Choroid plexus epithelial cell (primary cell): Measurements from ENCODE around the genes VPS39 and STARD9.

DNA sequence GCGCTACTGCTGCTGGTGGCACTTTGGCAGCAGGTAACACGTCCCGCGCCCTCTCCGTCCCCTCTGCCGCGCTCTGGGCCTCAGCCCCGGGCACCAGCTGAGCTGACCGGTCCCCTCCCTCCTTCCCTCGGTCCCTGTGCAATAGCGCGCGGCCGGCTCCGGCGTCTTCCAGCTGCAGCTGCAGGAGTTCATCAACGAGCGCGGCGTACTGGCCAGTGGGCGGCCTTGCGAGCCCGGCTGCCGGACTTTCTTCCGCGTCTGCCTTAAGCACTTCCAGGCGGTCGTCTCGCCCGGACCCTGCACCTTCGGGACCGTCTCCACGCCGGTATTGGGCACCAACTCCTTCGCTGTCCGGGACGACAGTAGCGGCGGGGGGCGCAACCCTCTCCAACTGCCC, 560 bp downstream of the DLL4 start:
- RRBS: 4% methylated on average over 27 of the region's 40 CpGs

- RRBS: 1% methylated on average over 5 of the region's 54 CpGs
These were observed 1.3 kb downstream of the DLL4 start for GRCh38 chr15:40930147-40931162.

- RRBS: under 1% methylated on average over 52 of the region's 92 CpGs
These were observed 11.8 kb upstream of the CHAC1 start for GRCh38 chr15:40941079-40942189.

GRCh38 chr15:40953645-40954804, 754 bp downstream of the CHAC1 start:
- RRBS: no CpG with 5 or more reads among the region's 35 CpGs

- RRBS: no CpG with 5 or more reads among the region's 7 CpGs
These were observed 3.2 kb downstream of the CHAC1 start for GRCh38 chr15:40956173-40957141.

GRCh38 chr15:40960891-40961521, 7.7 kb downstream of the CHAC1 start:
- RRBS: no CpG with 5 or more reads among the region's 17 CpGs

- RRBS: no CpG with 5 or more reads among the region's 4 CpGs
These were observed 36.6 kb downstream of the CHAC1 start for GRCh38 chr15:40989500-40990682.

DNA sequence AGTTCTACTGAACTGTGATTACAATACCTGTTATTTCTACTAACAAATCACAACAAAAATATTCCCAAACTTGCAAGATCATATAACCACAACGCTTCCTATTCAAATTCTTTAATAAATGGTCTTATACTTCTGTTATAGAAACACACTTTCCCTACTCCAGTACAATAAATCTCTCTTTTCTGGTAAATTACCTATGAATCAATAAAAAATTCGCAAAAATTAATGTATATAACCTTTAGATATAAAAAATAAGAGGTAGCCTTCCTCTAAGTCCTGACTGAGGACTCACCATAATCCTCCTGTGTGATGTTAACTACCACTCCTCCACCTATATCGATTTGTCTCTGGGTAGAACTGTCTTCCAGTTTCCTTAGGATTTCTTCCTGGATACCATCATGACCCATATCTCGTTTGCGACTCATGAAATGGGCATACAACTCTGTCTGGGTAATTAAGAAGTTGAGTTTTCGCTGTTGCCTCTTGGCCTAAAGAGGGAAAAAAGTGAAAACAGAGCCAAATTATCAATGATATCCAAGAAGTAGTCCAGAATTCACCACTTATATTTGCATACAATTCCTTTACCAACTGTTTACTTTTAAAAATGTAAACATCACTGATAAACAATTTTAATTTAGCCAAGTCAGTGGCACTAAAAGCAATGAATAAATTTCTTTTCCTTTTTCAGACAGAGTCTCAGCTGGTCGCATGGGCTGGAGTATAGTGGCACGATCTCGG, 41.8 kb downstream of the INO80 start:
- RRBS: no CpG with 5 or more reads among the region's 9 CpGs

DNA sequence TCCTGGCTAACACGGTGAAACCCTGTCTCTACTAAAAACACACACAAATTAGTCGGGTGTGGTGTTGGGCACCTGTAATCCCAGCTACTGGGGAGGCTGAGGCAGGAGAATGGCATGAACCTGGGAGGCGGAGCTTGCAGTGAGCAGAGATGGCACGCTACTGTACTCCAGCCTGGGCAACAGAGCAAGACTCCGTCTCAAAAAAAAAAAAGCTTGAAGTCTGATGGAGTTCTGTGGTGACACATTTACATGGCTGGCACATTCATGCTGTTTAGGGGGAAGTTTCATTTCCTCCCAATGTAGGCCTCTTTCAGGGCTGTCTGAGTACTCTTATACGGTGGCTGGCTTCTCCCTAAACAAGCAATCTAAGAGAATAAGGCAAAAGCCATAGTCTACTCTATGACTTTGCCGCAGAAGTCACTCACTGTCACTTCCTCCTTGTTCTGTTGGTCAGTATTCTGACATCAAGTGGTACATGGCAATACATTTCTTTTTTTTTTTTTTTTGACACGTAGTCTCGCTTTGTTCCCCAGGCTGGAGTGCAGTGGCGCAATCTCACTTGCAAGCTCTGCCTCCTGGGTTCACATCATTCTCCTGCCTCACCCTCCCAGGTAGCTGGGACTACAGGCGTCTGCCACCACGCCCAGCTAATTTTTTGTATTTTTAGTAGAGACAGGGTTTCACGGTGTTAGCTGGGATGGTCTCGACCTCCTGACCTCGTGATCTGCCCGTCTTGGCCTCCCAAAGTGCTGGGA, 41.2 kb downstream of the OIP5 start:
- RRBS: no CpG with 5 or more reads among the region's 16 CpGs

- RRBS: 0% methylated on average over 6 of the region's 27 CpGs
These were observed 478 bp downstream of the NUSAP1 start for GRCh38 chr15:41333059-41333659.

DNA sequence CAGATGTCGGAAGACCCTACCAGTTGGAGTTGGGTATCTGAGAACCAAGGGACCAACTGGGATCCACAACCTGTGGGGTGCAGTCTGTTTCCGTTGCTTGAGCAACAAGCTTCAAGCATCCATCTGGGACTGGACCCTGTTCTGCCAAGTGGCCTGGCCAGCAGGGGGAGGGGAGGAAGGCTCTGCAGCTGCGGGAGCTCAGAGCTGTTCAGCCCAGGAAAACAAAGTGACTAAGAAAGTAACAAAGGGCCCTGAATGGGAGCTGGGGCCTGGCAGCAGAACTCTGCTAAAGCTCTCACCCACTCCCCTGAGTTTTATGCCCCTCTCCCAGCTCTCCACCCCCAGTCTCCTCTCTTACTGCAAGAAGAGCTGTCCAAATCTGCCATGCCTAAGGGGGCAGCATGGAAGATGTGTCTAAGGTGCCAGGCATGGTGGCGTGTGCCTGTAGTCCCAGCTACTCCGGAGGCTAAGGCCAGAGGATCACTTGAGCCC, 2.8 kb downstream of the TYRO3 start:
- RRBS: no CpG with 5 or more reads among the region's 5 CpGs

DNA sequence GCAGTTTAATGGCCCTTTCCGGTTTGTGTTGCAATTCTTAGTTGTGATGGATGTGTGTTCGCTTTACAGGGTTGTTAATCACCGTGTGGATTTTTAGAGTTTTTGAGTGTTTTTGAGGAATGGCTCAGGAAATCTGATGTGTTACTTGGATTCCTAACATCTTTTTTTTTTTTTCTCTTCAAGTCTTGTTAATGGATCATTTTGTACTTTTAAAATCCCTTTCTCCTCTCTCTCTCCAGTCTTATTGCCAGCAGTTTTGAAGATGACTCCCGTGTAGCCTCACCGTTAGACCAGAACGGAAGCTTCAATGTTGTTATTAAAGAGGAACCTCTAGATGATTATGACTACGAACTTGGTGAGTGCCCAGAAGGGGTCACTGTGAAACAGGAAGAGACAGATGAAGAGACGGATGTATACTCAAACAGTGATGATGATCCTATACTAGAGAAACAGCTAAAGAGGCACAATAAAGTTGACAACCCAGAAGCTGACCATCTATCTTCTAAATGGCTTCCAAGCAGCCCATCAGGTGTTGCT, 78.4 kb upstream of the MAPKBP1 start:
- RRBS: no CpG with 5 or more reads among the region's 8 CpGs

DNA sequence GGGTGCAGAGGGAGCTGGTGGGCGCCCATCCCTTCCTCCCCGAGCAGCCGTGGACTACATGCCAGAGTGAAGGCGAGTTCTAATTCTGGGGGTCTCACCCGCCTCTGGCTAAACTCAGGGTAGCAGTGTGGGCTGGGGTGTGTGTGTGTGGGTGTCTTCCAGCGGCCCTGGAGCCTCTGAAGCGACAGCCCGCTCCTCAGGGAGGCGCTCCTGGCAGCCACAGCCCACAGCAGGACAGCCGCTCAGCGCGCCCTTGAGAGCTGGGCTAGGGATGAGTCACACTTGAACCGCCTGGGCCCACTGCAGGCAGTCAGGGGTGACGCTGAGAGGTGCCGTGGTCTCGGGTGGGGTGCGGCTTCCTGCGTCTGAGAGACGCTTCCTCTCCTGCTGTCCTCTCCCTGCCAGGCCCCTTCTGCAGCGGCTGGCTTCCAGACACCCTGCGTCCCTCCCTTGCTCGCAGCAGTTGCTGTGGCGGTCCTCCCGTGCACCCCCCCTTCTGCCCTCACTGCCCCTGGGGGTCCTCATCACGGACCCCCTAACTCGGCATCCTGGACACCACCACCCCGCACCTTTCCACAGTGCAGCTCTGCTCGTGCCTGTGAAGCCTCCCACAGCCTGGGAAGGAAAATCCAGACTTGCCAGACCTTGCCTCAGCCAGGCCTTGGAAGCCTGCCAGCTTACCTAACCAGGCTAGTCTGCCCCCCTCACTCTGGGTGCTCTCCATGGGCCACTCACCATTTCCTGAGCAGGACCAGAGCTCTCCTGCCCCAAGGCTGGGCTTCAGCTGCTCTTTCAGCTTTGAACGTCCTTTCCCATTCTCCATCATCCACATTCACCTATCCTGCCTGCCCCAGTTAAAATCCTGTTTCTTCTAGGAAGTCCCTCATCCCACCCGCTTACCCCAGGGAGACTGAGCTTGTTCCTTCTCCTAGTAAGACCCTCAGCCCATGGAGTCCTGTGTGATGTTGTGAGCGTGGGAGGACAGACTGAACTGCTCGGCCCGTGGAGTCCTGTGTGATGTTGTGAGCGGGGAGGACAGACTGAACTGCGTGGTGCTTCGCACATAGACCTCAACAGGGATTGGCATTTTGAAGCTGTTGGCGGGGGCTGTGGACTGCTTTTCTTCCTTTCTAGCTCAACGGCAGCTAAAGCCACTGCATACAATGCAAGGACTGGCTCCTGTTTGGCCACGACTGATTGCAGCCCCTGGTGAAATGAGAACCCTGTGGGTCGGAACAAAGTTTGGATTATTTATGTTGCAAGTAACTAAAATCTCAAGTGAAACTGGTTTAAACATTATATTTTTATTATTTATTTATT, 1.3 kb upstream of the SPTBN5 start:
- RRBS: no CpG with 5 or more reads among the region's 40 CpGs

GRCh38 chr15:41920997-41921628, 27.3 kb upstream of the SPTBN5 start:
- RRBS: no CpG with 5 or more reads among the region's 11 CpGs

DNA sequence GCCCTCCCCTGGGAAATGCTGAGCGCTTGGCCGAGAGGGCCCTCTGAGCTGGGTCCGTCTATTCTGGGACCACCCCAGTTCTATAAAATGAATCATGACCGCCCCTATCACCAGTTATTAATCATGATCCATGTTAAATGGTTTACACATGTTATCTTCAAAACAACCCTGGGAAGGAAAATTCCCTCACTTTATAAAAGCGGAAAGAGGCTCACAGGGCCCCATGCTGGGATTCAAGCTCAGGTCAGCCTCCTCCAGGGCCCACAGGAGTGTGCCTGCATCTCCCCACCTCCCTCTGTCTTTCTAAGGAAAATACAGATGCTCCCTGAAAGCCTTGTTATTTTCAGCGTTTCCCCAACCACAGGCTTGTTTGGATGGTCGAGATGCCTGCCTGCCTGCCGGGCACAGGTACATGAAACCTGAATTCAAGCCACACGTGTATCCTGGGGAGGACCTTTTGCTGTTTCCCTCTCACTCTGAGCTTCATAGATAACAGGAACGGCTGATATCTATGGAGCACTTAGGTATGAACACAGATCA, 39.1 kb upstream of the SPTBN5 start:
- RRBS: no CpG with 5 or more reads among the region's 10 CpGs

- RRBS: 2% methylated on average over 10 of the region's 48 CpGs
These were observed at the start of gene VPS39 for GRCh38 chr15:42207634-42208767. Gene VPS39 (minus strand): TSS chr15:42208304.

DNA sequence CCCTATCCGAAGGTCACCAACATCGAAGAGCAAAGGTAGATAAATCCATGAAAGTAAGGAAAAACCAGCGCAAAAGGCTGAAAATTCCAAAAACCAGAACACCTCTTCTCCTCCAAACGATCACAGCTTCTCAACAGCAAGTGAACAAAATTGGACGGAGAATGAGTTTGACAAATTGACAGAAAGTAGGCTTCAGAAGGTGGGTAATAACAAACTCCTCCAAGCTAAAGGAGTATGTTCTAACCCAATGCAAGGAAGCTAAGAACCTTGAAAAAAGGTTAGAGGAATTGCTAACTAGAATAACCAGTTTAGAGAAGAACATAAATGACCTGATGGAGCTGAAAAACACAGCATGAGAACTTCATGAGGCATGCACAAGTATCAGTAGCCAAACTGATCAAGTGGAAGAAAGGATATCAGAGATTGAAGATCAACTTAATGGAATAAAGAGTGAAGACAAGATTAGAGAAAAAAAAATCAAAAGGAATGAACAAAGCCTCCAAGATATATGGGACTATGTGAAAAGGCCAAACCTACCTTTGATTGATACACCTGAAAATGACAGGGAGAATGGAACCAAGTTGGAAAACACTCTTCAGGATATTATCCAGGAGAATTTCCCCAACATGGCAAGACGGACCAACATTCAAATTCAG, 29.2 kb upstream of the TMEM87A start:
- RRBS: no CpG with 5 or more reads among the region's 6 CpGs

DNA sequence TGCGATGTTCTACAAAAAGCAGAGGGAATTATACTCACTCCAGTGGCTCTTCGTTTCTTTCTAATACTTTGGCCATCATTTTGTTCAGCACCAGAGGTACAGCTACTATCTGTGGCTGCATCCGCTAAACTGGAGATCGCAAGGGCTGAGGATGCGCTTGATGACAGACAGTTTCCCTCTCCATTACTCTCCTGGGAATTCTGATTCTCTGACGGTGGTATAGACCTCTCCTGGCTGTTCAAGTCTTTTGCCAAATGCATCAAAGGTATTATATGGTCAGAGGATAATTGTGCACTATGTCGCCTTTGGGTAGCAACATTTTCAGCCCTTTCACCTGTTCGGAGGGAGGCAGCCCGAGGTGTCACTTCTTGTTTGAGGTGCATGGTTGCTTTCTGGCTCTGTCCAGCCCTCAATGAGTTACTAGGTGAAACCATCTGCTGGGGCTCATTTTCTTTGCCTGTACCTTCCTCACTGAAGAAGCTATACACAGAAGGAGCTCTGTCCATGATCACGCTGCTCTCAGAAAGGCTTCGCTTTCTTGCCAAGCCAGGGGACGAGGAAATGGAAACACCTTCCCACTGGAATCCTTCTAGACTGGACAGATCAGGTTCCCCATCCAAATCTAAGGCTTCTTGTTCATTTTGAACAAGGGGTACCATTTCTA, 42.8 kb downstream of the ZNF106 start:
- RRBS: no CpG with 5 or more reads among the region's 12 CpGs

GRCh38 chr15:42575533-42576174, at the start of gene STARD9:
Gene STARD9 (plus strand): TSS chr15:42575606.
- RRBS: under 1% methylated on average over 8 of the region's 60 CpGs